Parotid gland (tissue), 1 donor: ENCODE results near the genes ZFP36L2 and ABCG5.

- PRO-cap: no peak
Measured at GRCh38 chr2:43159853-43160157, 66.6 kb downstream of the ZFP36L2 start.

DNA sequence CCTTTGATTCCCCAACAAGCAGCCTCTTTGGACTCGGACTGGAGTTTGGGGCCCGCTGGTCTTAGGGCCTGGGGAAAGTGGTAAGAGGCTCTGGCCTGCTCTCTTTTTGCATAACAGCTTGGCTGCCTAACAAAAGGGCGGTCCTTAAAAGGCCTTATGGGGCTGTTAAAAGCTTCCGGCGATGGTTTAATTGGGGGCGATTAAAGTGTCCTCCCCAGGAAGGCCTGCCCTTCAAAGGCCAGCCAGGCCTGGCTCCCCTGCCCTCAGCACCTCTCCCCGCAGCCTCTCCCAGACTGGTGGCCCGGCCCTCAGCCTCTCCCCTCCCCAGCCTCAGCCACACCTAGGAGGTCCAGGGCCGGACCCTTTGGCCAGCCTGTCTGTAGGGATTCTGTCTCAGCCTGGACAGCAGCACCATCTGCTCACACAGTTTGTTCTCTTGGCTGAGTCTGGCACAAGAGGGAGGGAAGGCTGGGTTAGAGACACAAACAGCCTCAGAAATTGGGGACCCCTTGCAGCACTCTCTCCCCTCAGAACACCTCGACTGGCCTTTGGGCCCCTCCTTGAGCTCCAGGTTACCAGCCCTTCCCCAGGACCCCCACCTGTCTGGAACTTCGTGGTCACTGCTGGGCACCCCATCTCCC, 39.4 kb downstream of the ZFP36L2 start:
- PRO-cap: no peak

GRCh38 chr2:43225824-43226781, at the start of gene ZFP36L2:
TSS of gene ZFP36L2 (minus strand) at chr2:43226606.
- PRO-cap: bidirectional peak, plus-strand start at chr2:43226049, minus-strand start at chr2:43225901; bidirectional peak, plus-strand start at chr2:43226872, minus-strand start at chr2:43226606

DNA sequence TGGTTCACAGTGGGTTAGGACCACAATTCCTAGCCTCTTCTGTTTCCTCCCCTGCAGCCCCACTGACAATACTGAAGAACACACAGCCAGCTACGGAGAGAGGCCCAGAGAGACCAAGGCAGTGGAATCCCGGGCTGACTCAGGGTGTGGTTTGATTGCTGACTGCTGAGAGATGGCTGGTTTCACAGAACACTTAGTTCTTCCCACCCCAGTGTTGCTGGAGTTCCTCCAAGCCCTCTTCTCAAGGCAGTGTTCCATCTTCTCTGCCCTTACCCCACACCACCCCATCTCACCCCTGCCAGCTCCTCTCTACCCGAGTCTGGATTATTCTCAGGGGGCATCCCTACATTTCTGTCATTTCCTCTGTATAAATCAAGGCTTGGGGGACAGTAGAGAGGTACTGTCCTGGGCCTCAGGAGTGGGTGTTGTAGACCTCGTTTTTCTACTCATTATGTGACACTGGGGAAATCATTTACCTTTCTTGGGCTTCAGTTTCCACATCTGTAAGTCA, 43.4 kb upstream of the ZFP36L2 start:
- PRO-cap: no peak

DNA sequence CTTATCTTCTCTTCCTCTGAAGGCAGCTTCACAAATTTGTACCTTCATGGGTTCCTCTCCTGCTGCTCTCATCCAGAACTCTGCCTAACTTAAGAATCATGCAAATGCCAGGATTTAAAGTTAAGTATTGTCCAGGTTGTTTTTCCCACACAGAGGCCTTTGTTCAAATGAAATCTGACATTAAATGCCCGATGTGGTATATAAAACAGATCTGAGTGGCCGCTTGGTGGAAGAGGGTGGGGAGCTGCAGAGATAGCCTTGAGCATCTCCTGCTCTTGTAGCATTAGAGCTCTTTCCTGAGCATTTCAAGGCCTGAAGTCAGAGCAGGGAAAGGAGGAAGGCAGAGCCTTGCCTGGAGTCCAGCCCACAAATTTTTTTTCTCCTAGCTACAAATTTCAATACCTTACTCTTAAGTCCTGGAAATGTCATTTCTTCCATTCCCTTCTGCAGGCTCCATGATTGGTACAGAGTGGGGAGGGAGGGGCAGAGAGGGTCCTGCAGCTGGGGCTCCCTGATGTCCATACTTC, 49.4 kb upstream of the ZFP36L2 start:
- PRO-cap: no peak

DNA sequence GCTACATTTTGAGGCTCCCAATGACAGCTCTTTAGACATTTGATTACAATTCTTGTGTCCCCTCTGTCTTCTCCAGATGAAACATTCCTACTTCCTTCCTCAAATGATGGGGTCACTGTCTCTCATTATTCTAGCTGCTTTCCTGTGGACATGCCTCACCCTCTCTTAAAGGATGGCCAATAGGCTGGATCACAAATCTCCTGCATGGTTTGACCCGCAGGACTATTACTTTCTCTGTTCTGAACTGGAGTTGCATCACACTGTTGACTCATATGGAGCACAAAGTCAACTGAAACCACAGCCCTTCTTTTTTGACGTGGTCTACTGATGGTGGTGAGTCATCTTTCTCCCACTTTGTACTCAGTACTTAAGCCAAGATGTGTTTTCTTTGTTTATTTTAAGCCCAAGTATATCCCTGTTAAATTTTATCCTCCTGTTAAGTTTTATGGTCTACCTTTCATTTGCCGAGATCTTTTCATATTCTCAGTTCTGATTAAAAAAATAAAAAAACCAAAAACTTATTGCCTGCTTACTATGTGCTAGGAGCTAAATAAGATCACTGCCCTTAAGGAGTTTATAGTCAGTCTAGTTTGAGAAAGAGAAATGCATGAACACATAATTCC, 67.4 kb upstream of the ZFP36L2 start:
- PRO-cap: no peak

- PRO-cap: no peak
Measured at GRCh38 chr2:43345352-43346020, 119.1 kb upstream of the ZFP36L2 start.

- PRO-cap: no peak
Measured at GRCh38 chr2:43375549-43376422, 149.4 kb upstream of the ZFP36L2 start.

DNA sequence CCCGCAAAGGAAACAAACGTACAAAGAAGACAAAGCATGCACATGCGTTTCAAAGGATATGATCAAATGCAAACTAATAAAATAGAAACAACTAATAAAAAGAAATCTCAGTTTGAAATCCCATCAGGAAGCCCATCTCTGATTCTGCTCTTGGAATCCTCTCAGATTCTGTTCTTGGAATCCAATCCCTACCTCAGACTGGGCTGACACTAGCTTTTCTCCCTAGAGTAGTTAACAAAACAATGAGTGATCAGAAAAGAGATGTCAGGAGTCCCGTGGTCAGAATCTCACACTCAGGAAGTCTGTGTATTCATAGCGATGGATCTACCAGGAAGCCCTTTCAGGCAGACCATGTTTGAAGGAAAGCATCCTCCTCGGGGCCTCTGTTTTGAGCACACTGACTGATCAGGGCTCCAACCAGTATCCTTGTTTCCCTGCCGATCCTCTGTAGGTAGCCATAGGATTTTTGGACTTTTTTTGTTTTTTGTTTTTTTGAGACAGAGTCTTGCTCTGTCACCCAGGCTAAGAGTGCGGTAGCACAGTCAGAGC, 150.6 kb downstream of the THADA start:
- PRO-cap: no peak

- PRO-cap: no peak
Measured at GRCh38 chr2:43455023-43456250, 140.4 kb downstream of the THADA start.

- PRO-cap: no peak
Measured at GRCh38 chr2:43469673-43470550, 125.9 kb downstream of the THADA start.

GRCh38 chr2:43636593-43636883, 522 bp upstream of the PLEKHH2 start:
- PRO-cap: no peak

- PRO-cap: no peak
Measured at GRCh38 chr2:43808228-43808579, 30.4 kb downstream of the ABCG5 start.

GRCh38 chr2:43831344-43832415, 7.0 kb downstream of the ABCG5 start:
- PRO-cap: no peak

DNA sequence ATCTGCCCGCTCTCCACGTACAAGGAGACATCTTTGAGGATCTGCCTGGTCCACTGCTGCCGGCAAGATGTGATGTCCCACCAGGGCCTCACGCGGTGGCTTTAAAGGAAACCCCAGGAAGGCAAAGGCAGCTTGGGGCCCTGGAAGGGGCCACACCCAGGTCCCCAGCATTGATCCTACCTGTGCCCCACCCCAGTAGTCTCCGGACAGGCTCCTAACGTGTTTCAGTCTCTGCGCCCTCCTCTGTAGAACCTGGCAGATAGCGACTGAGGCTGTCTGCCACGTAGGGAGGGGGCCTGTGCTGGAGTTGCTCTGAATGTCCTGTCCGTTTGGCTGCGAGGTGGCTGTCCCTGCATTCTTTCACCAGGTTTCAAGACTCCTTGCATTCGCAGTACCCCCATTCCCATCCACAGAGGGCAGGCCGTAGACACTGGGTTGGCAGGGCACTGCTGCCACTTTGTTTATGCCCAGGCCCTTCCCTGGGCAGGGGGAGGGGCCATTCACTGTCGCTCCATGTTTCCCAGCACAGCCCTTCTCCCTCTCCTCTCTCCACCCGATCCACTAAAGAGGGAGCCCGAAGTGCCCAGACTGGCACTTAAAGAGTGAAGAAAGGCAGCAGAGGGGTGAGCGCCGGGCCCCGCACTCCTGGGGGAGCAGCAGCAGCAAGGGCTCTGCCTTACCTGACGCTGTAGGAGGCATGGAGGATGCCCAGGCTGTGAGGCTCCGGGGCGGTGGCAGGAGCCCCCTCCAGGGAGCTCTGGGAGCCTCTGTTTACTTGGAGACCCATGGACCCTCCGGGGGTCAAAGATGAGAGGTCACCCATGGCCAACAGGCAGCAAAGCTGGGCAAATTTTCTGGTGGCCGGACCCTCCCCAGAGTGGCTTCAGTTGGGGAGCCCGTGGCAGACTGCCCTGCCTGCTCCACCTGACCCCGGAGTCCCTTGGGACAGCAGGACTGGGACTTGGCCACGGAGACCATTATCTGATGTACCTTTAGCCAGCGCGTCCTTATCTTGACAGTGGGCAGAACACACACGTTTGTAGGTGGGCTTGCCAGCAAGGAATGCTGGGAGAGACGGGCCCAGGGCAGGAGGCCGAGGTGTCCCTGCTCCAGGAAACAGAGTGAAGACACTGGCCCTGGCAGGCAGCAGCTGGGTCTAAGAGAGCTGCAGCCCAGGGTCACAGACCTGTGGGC, at the start of gene ABCG5:
ABCG5 (minus strand) TSS at position 983 of the 1,194 bp plus-strand sequence.
- PRO-cap: no peak

GRCh38 chr2:43917921-43918913, 77.6 kb downstream of the LRPPRC start:
- PRO-cap: no peak

- PRO-cap: no peak
Measured at GRCh38 chr2:44060965-44061503, 65.2 kb upstream of the LRPPRC start.

DNA sequence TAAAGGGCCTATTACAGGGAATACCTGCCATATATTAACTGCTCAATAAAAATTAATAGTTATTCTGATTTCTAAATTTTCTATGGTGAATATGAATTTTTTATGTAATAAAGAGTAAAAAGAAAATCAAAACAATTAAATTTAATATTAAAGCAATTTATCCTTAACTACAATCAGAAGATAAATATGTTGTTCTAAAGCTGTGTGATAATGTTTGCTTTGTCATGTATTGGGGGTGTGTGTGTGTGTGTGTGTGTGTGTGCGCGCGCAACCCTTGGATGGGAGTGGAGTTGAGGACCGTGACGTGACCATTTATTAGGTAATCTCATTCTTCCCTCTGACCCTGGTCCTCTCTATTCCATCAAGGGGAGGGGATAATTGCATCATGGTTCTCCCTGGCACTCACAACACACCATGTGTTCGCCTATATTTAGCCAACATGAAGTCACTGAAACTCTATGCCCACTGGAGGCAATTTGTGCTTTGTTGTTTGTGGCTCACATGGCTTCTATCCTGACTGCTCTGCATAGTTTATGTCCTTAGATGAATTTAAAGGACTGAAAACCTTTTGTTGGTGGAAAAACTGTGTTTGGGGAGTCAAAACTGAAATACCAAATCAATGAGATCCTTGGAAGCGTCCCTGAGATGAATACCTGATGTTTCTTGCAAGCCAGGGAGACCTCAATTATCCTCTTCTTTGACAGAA, 79.7 kb upstream of the LRPPRC start:
- PRO-cap: no peak

GRCh38 chr2:44350742-44351385, 10.4 kb downstream of the PREPL start:
- PRO-cap: no peak

- PRO-cap: no peak
Measured at GRCh38 chr2:44359495-44360455, 1.5 kb downstream of the PREPL start.